Trachea (tissue), 1 donor: ENCODE measurements around a stretch of chr21.

DNA sequence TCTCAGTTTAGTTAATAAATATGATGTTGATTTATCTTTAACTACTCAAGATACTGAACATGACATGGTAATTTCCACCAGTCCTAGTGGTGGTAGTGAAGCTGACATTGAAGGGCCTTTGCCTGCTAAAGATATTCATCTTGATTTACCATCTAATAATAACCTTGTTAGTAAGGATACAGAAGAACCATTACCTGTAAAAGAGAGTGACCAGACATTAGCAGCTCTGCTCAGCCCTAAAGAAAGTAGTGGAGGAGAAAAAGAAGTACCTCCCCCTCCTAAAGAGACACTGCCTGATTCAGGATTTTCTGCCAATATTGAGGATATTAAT is 11.2 kb downstream of the SON start:
- PRO-cap: no peak

DNA sequence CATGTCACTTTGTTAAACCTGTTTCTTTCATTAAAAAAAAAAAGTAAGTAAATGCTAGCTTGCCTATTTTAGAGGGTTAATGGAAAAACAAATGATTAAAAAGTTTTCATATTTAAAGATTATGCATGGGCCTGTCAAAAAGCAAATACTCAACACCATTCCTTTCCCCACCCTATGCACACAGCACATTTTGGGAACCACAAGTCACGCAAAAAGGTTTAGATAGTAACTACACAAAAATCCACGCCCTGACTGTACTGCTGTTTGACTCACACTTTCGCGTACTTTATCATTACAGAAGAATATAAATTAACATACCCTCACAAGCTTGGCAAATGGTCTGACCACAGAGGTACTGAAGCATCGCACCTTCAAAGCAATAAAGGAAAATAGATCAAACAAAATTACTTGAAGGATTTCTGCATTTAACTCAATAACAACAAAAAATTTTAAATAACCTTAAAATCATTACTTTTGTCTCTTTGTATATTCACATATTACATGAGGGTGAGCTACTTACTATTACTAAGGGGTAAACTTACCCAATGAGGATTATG is 1.4 kb downstream of the ATP5PO start:
- PRO-cap: no peak

DNA sequence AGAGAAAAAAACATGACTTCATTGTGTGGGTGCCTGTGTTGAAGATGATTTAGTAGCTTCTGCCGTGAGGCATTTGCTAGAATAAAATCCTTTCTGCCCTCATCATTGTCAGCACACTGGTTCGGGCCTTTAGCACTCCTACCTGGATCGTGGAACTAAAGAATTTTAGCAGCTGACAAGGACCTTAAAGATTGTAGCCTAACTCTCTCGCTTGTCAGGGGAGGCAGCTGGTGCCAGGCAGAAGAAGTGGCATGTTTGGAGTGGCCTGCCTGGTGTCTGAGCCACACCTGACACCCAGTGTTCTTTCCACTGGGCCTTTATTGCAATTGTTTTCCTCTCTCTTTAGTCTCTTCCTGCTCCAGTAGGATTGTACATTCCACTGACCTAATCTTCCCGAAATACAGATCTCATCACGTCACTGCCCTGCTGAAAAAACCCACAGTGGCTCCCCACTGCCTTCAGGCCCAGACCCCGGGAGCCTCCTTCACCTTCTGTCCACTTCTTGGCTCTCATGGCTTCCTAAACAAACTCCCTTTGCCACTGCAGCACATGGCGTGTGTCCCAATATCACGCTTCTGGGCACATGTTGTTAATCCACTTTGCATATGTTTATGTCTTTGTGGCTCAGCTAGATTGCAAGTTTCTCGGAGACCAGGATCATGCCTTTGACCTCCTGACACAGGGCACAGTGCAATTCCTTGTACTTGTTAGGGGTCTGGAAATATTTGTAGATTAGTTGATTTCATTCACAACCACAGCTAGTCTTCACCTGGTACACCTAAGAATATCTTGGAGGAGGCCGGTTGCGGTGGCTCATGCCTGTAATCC is 25.3 kb upstream of the ATP5PO start:
- PRO-cap: unidirectional peak, minus-strand start at position 319 of the sequence

DNA sequence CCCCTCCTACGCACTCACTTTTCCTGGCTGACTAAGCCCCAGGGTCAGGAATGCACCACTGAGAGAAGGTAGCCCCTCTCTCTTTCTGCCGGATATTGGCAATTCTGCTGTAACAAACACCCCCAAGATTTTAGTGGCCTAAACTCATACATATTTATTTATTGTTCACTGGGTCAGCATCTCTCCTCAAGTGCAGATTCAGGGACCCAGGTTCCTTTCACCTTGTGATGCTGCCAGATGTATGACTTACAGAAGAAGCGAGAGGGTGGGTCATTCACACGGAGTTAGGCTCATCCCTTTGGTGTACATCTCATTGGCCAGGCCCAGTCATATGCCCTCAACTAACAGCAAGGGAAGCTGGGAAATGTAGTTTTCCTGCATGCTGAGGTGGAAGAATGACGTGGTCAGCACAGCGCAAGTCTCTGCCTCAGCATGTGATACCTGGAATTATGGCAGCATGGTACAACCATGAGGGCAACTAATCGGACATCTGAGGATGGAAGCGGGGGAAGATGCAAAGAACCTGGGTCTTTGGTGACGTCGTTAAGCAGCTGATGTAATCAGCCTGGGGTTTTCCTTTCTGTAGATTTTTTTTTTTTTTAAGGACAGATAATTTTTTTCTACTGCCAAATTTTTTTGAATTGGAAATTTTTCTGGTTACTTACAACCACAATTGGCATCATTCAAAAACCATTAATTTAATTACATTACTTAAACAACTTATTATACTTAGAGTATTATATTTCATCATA is 43.3 kb upstream of the MRPS6 start:
- PRO-cap: no peak

- PRO-cap: no peak
Observed at GRCh38 chr21:34129963-34130663, 56.7 kb downstream of the MRPS6 start.

DNA sequence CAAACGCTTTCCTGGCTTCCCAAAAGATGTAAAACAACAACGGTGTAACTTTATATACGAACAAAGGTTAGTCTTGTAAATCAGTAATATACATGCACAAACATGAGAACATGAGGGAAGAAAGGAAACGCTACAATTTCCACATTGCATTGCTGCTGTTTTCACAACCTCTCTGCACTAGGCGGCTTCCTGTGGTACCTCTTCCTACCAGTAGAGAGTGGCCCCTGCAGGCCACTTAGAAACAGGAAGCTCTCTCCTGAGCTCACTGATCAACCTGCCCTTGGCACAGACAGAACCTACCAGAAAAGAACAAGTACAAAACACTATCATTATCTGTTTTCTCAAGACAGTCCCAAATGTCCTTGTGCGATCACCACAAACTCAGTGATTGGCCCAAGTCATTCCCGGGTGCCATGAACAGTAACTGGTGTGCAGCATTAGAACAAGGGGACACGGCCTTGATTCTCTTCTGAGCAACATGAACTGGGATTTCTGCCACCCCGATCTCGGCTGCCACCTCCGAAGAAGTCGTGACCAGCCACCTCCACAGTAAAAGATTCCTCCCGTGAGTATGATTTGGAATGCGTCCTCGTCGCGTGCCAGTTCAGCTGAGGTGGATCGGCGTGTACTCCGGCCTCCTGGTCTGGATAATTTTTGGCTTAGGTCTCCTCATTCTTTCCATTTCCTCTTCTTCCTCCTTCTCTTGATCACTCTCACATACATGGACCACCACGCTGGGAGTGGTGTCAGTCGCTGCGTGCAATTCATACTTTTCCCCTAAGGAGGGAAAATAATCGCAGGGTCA is 5.7 kb upstream of the KCNE1 start:
- PRO-cap: no peak

GRCh38 chr21:34771469-34772175 is 102.8 kb downstream of the CLIC6 start:
- PRO-cap: no peak

DNA sequence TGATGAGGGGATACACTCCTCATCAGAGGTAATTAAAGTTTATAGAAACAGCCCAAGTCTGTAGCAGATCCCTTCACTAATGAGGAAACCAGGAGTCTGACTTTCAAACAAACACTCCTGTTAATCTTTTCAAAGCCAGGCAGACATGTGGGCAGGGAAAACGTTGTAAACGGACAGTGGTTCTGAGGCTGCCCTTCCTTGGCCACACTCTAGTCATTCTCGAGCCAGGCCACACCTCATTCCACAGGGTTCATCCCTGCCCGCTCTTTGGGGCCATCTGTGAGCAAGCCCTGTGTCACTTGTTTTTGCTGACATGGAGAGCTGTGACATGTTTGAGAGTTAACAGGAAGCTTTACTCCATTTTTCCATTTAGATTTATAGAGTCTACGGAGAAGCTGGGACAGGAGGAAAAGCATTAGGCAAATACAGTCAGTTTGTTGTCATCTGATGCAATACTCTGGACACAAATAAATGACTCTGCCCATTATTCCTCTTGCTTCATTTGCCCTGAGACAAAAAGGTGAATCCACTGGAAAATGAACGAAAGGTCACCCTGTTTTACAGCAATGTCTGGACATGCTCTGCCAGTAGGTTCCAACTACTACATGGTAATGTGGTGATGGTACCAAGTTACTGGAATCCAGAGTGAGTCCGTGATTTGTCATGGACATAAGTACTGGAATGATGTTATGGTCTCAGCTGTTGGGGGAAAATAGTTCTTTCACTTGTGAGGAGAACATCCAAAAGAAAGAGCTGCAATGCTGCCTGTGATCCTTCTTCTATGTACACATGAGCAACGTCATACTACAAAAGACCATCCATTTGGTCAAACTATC is 126.9 kb downstream of the CLIC6 start:
- PRO-cap: no peak

- PRO-cap: no peak
Observed at GRCh38 chr21:34819569-34820375, 151.0 kb downstream of the CLIC6 start.

- PRO-cap: unidirectional peak, minus-strand start at chr21:34836350
Observed at GRCh38 chr21:34836087-34837059, 167.6 kb downstream of the CLIC6 start.

- PRO-cap: no peak
Observed at GRCh38 chr21:34867767-34868206, 181.3 kb downstream of the RUNX1 start.

- PRO-cap: no peak
Observed at GRCh38 chr21:34876008-34877026, 172.8 kb downstream of the RUNX1 start.

DNA sequence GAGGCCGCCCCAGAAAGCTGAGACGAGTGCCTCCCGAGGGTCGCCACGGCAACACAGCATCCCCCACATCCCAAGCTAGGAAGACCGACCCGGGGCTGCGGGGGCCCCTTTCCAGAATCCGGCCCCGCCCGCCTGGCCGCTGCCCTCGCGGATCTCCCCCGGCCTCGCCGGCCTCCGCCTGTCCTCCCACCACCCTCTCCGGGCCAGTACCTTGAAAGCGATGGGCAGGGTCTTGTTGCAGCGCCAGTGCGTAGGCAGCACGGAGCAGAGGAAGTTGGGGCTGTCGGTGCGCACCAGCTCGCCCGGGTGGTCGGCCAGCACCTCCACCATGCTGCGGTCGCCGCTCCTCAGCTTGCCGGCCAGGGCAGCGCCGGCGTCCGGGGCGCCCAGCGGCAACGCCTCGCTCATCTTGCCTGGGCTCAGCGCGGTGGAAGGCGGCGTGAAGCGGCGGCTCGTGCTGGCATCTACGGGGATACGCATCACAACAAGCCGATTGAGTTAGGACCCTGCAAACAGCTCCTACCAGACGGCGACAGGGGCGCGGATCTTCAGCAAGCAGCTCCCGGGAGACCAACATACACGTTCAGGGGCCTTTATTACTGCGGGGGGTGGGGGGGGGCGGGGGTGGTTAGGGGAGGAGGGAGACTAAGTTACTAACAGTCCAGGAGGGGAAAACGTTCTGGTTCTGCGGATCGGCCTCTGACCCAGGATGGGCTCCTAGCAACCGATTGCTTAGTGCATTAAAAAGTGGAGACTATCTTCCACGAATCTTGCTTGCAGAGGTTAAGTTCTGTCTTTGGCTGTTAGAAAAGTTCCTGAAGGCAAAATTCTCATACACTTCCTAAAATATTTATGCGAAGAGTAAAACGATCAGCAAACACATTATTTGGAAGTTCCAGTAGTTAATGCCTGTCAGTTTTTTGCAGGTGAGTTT is 162.2 kb downstream of the RUNX1 start:
- PRO-cap: unidirectional peak, minus-strand start at position 208 of the sequence; bidirectional peak, plus-strand start at position 659 of the sequence, minus-strand start at position 564 of the sequence

- PRO-cap: no peak
Observed at GRCh38 chr21:34987018-34988012, 61.8 kb downstream of the RUNX1 start.

- PRO-cap: no peak
Observed at GRCh38 chr21:35034698-35035094, 14.4 kb downstream of the RUNX1 start.

DNA sequence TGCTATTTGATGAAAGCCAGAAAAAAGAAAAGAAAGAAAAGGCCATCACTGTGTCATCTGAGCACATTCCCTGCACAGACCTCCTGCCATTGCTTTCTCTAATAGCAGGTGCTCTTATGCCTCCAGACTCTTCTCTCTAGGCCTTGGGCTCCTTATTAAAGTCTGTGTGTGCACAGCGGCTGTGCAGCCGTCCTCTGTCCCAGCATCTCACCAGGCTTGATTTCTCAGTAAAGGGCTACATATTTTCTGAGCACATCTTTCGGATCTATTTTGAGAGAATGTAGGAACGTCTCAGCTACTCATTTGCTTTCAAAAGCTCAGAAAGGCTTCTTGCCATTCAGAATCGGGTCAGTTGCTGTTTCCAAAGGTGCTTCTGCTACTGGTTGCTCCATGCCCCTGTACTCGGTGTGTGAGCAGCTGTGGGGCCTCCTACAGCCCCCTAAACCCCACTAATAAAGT is 4.5 kb downstream of the RUNX1 start:
- PRO-cap: no peak

DNA sequence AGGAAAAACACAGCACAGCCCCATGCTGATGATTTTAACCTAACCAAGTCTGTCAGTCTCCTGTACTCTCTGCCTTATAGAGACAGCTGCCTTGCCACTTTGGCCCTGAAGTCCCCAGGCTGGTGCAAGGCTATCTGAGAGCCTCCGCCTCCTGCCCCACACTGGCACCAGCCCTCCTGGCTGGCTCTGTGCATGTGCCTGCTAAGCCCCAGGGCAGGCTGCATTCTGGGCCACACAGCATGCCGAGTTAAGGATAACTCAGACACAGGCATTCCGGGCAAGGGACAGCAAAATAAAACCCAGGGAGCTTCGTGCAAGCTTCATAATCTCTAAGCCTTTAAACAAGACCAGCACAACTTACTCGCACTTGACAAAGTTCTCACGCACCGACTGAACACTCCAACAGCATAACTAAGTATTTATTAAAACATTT is 871 bp downstream of the RUNX1 start:
- PRO-cap: no peak

DNA sequence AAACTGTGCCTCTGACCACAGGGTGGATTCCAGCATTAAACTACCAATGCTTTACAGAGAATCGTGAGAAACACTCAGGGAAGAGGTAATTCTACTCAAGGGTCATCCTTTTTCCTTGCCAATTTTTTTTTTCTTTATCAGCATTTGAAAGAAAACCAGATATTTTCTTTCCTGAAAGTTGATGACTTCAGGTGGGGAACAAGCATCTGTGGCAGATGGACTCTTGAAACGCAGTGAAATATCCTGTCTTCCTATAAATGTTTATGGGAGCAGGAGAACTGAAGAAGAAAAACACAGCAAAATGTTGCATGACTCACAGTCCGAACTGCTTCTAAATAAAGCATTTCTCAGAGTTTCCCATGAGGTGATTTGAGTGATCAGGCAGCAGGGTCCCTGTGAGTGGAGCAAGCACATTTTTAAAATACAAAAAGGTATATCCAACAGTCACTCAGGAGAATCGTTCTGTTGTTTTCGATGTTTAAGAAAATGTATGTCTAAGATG is 154.2 kb upstream of the RUNX1 start:
- PRO-cap: no peak

DNA sequence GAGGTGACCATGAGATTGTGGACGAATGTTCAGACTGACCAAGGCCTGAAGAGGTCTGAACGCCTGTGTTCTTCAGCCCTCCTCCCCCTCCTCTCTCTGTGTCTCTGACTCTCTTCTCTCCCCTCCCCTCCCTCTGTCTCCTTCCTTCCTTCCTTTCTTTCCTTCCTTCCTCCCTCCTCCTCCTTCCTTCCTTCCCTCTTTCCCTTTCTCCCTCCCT is 157.3 kb upstream of the RUNX1 start:
- PRO-cap: no peak

- PRO-cap: no peak
Observed at GRCh38 chr21:35226247-35226738, 177.2 kb upstream of the RUNX1 start.